Paraaortic lymph node (tissue), 1 donor: Measurements from ENCODE around the gene SEC14L4.

- PRO-cap, result no peak
Measured at GRCh38 chr22:30020365-30021329, 59.6 kb upstream of the HORMAD2 start.

DNA sequence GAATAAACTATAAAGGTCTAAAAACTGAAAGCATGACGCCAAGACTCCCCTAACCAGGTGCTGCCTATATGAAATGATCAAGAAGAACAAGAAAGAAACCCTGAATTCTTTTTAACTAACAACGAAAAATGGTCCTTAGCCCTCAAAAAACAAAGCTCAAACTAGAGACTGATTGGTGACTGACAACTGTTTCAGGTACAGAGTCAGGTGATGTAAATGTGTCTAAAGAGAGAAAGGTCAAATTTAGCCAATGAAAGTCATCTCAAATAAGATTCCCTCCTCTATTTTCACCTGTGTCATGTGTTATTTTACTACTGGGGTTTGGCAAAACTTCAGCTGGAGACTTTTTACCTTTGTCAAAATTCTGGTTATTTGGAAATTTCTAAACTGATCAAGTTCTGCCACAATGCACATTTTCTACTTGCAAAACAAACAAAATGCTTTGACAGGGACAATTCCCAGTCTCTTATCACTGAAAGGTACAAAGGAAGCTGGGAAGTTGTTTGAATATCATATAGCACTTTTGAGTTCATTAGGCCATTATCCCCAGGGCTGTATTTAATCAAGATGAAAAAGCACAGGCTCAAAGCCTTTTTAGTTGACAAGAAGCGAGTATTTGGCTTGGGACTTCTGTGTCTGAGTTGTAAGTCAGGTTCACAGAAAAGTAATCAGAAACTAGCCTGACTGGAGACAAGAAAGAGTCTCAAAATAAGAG, 3.1 kb upstream of the HORMAD2 start:
- PRO-cap, result no peak

GRCh38 chr22:30258673-30259140, 7.9 kb downstream of the OSM start:
- PRO-cap, result unidirectional peak, plus-strand start at chr22:30259042

- PRO-cap, result no peak
Measured at GRCh38 chr22:30261019-30261927, 5.4 kb downstream of the OSM start.

- PRO-cap, result bidirectional peak, plus-strand start at chr22:30266026, minus-strand start at chr22:30265827; bidirectional peak, plus-strand start at chr22:30266339, minus-strand start at chr22:30266238
Measured at GRCh38 chr22:30265677-30266557, 734 bp downstream of the OSM start.

GRCh38 chr22:30277435-30278637, 11.2 kb upstream of the OSM start:
- PRO-cap, result no peak

GRCh38 chr22:30425966-30426845, 638 bp downstream of the MTFP1 start:
- PRO-cap, result unidirectional peak, minus-strand start at chr22:30426419; bidirectional peak, plus-strand start at chr22:30426755, minus-strand start at chr22:30426672

- PRO-cap, result no peak
Measured at GRCh38 chr22:30434956-30435337, 9.4 kb downstream of the MTFP1 start.

- PRO-cap, result no peak
Measured at GRCh38 chr22:30505115-30506000, at the start of gene SEC14L4. Gene SEC14L4, minus strand, starts transcription at chr22:30505695.

GRCh38 chr22:30541804-30542899, 4.4 kb downstream of the SEC14L6 start:
- PRO-cap, result no peak

DNA sequence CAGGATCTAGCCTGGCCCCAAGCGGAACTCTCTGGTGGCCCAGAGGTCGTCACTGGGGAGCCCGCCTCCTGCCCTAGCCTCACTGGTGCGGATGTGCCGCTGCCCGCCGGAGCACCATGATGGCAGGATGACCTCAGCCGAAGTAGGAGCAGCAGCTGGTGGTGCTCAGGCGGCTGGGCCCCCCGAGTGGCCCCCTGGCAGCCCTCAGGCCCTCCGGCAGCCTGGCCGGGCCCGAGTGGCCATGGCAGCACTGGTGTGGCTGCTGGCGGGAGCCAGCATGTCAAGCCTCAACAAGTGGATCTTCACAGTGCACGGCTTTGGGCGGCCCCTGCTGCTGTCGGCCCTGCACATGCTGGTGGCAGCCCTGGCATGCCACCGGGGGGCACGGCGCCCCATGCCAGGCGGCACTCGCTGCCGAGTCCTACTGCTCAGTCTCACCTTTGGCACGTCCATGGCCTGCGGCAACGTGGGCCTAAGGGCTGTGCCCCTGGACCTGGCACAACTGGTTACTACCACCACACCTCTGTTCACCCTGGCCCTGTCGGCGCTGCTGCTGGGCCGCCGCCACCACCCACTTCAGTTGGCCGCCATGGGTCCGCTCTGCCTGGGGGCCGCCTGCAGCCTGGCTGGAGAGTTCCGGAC, 900 bp downstream of the SLC35E4 start:
- PRO-cap, result no peak

- PRO-cap, result no peak
Measured at GRCh38 chr22:30649342-30649830, 13.8 kb downstream of the SLC35E4 start.

- PRO-cap, result no peak
Measured at GRCh38 chr22:30665675-30666142, 2.0 kb downstream of the DUSP18 start.

GRCh38 chr22:30667002-30667553, 597 bp downstream of the DUSP18 start:
- PRO-cap, result no peak

- PRO-cap, result no peak
Measured at GRCh38 chr22:30927180-30927916, 41.2 kb downstream of the MORC2 start.

DNA sequence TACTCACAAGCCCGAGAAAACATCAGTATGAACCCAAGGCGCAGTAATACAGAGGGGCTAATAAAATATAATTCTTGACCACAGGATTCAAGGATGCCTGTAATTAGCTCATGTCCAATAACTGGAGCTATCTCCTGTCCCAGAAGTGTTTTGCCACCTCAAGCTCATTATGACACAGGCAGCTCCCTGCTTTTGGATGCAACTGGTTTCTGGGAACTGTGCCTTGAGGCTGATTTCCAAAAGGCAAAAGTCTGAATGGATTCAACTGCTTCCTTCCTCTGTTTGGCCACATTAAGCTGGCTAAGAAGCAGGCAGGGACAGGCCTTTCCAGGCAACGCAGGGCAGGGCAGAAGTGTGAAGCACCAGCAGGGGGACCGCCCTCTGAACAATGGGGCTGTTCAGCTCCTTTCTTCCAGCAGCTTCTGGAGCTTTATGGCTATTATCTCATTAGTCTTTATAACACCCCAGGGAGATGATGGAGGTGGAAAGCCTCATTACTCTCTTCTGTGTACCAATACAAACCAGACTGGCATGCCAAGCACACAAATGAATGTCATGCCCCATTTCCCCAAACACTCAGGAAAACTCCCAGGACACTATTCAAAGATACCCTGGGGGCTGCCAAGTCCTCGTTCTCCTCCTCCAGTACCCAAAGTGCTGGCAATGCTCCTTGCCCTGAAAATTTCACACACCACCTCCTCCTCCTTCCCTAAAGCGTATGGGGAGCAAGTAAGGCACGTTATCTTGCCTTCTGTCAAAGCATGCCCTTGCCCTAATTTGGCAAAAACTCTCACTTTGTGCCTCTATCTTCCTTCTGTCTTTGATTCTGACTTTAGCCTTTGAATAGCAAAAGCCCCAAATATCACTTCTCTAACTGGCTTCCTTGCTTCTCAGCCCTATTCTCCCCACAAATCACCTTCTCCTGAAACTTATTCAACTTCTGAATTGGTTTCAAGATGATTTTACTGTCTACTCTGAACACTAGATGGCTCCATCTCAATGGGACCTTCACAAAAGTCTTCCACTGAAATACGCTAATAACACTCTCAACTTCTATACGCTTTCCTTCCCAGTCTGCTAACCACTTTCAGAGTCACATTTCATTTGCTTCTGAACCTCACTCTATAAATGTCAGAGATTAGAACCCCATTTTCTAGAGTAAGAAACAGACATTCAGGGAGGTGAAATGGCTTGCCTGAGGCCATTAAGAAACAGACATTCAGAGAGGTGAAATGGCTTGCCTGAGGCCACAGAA, 21.1 kb downstream of the MORC2 start:
- PRO-cap, result bidirectional peak, plus-strand start at position 467 of the sequence, minus-strand start at position 293 of the sequence

DNA sequence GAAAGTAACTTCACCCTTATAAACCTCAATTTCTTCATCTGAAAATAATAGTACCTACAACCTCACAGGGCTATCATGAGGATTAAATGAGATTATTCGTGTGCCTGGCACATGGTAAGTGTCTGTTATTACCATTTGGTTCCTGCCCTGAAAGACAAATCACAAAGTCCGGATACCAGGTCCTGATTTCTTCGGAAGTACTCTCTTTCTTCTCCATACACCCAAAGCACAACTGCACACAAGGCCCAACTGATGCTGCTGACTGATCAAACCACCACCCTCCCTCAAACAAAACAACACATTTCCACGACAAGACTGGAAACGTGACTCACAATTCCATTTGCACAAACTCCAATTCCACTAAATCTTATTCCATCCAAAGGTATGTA, 19.9 kb downstream of the MORC2 start:
- PRO-cap, result no peak

GRCh38 chr22:30978065-30979077, 9.8 kb upstream of the MORC2 start:
- PRO-cap, result no peak

DNA sequence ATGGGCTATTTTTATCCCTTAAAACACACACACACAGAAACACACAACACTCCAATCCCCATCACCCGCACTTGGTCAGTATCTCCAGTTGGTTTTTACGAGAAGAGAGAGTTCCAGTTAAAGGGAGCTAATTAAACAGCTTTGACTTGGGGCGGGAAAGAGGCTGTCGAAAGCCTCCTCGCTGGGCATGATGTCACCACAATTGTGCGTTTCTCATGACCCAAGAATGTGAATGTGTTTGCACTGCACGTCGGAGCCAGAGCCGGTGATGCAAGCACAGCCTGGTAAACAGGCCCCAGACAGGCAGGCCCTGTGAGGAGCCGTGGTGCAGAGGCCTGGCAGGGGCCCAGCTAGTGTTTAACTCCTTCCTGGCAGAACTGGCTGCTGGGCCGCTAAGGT, 25.6 kb upstream of the SMTN start:
- PRO-cap, result no peak

- PRO-cap, result no peak
Measured at GRCh38 chr22:31081492-31081732, 294 bp downstream of the SMTN start.